ENCODE measurements around a stretch of chr5.

DNA sequence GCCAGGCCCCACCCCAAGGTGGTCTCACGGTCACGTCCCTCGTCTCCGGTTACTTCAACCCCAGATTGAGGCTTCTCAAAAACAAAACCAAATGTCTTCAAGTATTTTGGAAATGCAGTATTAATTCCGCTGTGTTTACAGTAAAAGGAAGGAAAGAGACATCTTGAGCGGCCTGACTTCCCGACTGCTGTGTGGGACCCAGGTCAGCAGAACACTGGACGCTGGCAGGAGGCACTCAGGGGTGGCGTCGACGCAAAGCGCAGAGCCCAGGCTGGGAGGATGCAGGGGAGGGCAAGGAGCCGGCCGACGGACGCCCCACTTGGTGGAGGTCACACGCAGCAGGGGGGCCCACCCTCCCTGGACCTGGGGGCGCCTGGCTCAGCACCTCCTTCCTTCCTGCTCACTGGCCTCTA is 19.8 kb downstream of the SLC12A7 start:
- PRO-cap = no peak
- RRBS, 2 experiments = no CpG with 5 or more reads among the region's 18 CpGs

DNA sequence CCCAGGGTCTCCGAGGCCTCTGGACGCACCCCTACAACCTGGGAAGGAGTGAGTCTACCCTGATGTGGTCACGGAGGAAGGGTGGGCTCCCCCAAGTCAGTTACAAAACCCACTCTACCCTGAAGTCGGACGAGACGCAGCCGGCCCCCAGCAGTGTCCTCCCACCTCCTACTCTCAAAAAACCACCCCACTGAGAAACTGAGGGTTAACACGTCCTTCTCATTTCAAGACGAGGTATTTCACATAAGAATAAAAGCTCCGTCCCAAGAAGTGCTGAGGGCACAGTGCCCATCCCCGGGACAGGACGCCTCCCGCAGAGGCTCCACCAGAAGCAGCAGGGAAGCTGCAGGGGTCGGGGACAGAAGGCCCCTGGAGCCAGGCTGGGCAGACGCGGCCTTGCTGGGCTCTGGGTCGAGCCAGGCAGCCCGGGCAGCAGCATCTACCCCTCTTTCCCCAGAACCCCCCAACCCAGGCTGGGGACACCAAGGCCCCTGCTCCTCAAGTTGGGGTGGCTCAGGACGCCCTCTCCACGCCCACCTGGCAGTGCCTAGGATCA is 2.6 kb downstream of the SLC12A7 start:
- PRO-cap = no peak
- RRBS, 2 experiments = no CpG with 5 or more reads among the region's 20 CpGs

GRCh38 chr5:1131015-1131657 is 19.3 kb upstream of the SLC12A7 start:
- PRO-cap = no peak
- RRBS, 2 experiments = 92 to 94% methylated on average over 5 to 9 of the region's 22 CpGs

DNA sequence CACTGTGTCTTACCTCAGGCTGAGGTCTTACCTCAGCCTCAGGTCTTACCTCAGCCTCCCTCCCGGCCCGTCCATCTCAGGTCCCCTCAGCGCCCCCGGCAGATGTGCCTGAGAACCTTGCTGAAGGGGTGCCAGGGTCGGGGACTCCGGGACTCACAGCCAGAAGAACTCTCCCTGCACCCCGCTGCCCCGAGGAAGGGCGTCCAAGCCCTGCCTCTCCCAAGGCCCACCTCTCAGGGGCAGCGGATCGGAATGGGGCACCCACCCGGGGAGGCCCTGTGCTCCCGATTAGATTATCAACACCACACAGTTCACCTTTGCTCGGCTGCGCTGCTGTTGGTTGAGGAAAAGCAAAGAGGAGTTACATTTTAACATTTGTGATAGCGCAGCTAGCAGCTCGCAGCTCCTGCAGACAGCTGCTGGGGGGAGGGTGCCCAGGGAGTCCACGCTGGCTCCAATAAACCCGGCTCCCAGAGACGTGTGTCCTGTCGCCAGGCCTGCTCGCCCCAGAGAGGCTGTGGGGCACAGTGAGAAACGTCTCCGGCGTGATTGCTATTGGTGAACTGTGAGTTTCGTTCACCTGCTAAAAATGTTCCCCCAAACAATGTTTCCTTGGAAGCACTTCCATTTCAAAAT is 18.7 kb upstream of the SLC6A19 start:
- PRO-cap = no peak
- RRBS, 2 experiments = 88% methylated on average over 8 of the region's 26 CpGs

DNA sequence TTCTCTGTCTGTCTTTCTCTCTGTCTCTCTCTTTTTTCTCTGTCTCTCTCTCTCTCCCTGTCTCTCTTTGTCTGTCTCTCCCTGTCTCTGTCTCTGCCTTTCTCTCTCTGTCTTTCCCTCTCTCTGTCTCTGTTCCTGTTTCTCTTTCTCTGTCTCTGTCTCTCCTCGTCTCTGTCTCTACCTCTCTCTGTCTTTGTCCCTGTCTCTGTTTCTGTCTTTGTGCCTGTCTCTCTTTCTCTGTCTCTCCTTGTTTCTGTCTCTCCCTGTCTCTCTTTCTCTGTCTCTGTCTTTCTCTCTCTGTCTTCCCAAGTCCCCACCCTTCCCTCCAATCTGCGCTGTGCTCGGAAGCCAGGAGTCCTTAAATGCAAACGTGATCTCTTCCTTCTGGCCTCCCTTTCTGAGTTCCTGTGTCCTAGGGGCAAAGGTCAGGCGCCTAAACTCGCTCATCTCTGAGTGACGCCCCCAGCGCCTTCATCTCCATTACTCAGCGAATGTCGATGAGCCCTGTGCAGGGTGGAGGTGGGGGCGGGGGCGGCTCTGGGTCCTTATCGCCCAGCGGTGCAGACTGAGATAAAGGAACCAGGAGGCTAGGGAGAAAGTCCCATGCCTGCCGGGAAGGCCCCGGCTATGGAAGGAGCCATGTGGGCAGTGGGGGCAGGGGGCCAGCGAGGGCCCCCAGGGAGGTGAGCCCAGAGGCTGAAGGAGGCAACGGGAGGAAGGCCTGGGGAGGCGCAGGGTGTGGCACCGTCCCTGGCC is 1.6 kb upstream of the SLC6A19 start:
- PRO-cap = no peak
- RRBS, 2 experiments = no CpG with 5 or more reads among the region's 20 CpGs

GRCh38 chr5:1255037-1255462 is 29.9 kb downstream of the SLC6A18 start:
- PRO-cap = no peak
- RRBS, 2 experiments = no CpG with 5 or more reads among the region's 13 CpGs

DNA sequence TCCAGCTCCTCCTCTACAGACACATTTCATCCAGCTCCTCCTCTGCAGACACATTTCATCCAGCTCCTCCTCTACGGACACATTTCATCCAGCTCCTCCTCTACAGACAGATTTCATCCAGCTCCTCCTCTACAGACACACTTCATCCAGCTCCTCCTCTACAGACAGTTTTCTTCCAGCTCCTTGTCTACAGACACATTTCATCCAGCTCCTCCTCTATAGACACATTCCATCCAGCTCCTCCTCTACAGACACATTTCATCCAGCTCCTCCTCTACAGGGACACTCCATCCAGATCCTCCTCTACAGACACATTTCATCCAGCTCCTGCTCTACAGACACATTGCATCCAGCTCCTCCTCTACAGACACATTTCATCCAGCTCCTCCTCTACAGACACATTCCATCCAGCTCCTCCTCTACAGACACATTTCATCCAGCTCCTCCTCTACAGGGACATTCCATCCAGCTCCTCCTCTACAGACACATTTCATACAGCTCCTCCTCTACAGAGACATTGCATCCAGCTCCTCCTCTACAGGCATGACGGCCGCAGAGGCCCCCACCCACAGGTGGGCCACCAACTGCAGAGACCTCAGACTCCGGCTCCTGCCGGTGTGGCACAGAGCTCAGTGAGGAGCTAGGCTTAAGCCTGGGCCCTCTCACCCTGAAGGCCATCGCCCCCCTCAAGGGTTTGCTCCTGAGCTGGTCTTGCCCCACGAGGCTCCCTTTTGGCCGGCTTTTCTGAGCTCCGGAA is 16.2 kb downstream of the CLPTM1L start:
- PRO-cap = no peak
- RRBS, 2 experiments = no CpG with 5 or more reads among the region's 9 CpGs

DNA sequence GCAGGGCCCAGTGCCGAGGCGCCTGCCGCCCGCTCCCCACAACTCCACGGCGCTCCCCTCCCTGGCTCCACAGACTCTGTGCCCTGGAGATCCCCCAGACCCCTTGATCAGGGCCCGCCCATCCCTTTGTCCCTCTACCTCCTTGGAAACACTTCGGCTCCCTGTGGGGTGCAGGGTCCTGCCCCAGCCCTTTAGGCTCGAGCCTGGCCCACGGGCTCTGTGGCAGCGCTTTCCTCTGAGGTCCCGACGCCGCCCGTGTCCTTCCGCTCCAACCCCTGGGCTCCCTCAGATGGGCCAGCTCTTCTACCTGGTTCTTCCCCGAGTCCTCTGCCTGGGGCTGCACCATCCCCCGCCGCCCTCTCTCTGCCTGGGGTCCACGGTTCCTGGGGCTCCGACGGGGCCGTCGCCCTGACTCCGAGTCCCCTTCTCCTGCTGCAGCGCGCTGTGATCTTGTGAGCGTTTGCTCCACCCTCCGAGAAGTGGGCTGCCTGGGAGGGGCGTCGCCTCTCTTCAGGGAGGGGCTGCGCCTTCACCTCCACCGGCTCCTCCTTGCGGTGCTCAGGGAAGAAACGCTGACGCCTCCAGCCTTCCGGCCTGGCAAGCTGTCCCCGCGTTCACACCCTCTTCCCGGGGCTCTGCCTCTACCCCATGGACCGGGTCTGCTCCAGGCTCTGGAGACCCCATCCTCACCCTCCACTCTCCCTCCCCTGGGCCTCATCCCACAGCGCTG is 22.4 kb upstream of the SLC6A3 start:
- PRO-cap = no peak
- RRBS, 2 experiments = 81 to 93% methylated on average over 8 of the region's 42 CpGs

DNA sequence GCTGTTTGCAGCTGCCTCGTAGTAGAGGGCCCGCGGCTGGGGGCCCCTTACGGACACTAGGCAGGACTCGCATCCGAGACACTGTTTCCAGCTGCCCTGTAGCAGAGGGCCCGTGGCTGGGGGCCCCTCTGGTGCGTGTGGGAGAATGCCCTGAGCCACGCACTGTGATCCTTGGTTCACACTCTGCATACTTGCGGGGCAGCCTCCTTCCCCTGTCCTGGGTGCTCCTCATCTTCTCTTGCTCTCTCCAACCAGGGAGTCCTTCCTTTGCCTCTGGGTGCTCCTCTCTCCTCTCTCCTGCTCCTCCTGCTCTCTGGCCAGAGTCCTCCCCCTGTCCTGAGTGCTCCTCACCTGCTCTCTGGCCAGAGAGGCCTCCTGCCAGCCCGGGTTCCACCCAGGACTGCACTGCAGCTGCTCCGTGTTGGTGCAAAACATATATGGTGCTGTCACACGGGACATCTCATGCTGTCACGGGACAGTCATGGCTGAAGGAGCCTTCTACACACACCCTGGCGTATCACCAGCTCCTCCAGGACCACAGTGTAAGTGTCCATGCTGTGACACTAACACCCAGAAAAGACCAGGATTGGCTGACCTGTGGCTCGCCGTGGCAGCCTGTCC is 27.6 kb upstream of the SLC6A3 start:
- PRO-cap = no peak
- RRBS, 2 experiments = no CpG with 5 or more reads among the region's 17 CpGs

- PRO-cap = no peak
- RRBS, 2 experiments = no CpG with 5 or more reads among the region's 20 CpGs
Observed at GRCh38 chr5:1480228-1480800, 35.1 kb upstream of the SLC6A3 start.

- PRO-cap = no peak
- RRBS, 2 experiments = no CpG with 5 or more reads among the region's 5 CpGs
Observed at GRCh38 chr5:1516187-1516702, 7.5 kb downstream of the LPCAT1 start.

GRCh38 chr5:1522728-1523432 is 880 bp downstream of the LPCAT1 start:
- PRO-cap = bidirectional peak, plus-strand start at chr5:1523081, minus-strand start at chr5:1522929; bidirectional peak, plus-strand start at chr5:1523285, minus-strand start at chr5:1523192
- RRBS, 2 experiments = 2 to 3% methylated on average over 29 of the region's 54 CpGs

DNA sequence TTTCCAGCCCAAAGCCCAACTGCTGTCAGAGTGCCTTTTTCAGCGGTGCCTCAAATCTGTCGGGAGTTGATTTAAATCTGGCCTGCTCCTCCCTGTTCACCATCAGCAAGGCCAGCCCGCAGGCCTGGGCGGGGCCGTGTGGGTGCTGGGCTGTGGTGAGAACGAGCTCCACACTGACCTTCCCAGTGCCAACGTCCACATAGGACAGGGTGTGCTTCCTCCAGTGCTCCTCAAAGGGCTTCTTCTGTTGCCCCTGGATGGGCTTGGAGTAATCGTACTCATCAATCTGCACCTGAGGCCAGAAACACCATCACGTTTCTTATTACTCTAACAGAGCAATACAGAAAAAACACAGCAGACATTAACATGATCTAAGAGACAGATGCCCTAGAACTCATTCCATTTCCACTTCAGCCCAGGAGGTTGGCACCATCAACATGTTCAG is 50.3 kb upstream of the LPCAT1 start:
- PRO-cap = no peak
- RRBS, 2 experiments = no CpG with 5 or more reads among the region's 9 CpGs

GRCh38 chr5:1579144-1579920 is 55.6 kb upstream of the LPCAT1 start:
- PRO-cap = no peak
- RRBS, 2 experiments = no CpG with 5 or more reads among the region's 9 CpGs

- PRO-cap = unidirectional peak, minus-strand start at chr5:1801997
- RRBS, 2 experiments = no CpG with 5 or more reads among the region's 10 CpGs
Observed at GRCh38 chr5:1801885-1802390, 731 bp downstream of the NDUFS6 start.

DNA sequence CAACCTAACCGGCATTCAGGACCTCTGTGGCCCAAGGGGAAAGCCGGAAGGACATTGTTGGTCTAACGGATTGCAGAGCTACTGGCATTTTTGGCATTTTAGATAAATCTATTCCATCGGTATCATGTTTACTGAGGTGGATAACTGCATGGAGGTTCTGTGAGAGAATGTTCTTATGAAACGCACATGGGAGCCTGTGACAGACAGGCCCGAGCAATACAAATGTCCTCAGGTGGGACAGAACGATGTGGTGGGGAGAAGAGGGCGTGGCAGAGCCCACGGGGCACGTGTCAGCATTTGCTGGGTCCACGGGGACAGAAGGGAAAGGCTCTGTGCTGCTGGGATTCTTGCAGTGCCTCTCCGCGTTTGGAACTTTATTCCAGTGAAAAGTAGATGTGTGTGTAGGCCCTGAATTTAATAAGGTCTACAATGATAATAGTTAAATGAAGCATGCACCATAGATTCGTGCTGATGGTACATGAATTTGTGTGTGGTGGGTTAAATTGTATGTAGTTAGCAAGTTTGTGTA is 12.6 kb downstream of the NDUFS6 start:
- PRO-cap = no peak
- RRBS, 2 experiments = no CpG with 5 or more reads among the region's 14 CpGs

DNA sequence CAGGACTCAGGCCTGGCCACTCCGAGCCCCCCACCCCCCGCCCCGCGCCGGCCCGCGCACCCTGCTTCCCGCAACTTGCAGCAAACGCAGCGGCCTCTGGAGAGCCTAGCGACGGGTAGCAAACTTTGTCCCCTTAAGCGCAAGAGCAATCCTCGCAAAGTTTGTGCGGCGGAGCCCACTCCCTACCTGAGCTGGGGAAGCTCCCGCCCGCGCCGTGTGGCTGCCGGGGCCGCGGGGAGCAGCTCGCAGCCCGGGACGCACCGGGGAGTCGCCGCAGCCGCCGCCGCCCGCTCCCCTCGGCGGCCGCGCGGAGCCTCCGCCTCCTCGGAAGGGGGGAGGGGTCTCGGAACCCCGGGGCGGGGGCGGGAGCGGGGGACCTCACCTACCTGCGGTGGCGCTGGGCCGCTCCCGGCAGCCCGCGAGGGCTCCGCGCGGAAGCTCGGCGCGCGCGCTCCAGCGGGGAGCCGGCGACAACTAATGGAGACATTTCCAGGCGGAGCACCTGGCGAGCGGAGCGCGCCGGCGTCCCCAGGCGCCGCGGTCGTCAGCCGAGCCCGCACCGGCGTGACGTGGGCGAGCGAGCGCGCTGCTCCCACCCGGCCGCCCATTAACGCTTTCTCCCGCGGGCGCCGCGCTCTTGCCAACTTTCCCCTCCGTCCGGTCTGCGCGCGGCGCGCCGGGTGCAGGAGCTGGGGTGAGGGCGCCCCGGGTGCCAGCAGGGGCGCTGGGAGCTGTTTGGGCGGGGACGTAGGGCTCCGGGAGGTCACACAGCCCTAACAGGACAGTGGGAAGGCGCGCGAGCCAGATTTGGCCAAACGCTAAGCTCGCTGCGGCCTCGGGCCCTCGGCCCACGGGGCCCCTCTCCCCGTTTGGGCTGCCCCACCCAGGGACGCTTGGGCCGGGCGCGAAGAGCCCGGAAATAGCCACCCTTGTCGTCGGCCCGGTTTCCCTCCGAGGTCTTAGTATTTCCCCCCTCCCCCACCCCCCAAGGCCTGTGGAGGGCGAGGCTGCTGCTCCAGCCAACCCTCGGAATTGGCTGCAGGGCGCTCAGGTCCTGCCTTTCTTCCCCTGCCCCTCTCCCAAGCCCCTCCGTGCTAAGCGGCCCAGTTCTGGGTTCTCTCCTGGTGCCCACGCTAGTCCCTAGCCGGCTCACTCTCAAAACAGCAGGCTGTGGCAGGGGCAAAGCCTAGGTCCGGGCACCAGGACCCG is 4.4 kb upstream of the IRX4 start:
- PRO-cap = no peak
- RRBS, 2 experiments = 11 to 26% methylated on average over 53 to 54 of the region's 132 CpGs

DNA sequence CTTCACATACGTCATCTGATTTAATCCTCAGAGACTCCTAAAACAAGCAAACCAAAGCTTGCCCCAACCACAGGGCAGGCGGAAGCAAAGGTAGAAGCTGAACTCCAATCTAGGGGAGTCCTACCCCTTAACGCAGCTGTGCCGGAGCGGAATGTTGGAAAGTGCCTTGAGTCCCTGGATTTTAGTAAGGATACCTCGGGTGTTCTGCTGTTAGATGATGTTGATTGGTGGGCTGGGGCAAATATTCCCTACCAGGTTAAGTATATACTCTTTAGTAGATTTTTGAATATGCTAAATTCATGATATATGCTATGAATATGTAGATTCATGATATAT is 384.2 kb upstream of the IRX4 start:
- PRO-cap = no peak
- RRBS, 2 experiments = no CpG with 5 or more reads among the region's 6 CpGs

- PRO-cap = no peak
- RRBS, 2 experiments = no CpG with 5 or more reads among the region's 84 CpGs
Observed at GRCh38 chr5:2754367-2755557, 3.3 kb upstream of the IRX2 start.

DNA sequence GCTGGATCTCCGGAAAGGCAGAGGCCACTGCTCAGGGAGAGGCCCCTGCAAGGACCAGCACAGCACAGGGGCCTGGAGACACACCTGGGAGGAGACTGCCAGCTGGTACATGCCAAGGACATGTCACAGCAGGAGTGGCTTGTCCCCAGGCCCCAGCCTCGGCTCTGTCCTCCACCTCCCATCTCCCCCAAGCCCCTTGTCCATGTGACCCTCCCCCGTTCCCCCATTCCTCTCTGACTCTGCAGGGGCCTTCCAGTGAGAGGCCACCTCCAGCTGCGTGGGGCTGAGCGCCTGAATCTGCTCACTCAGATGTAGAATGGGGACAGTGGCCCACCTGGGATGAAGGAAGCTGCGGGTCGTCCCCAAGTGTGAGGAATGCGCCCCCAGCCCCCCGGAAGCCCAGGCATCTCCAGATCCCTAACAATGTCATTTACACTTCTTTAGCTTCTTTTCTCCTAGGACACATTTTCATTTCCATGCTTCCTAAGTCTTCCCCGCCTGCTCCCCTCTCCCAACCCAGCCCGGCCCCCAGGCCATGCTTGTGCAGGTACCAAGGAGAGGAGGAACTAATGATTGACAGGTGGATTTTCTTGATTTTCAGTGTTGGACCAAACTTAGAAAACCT is 349.6 kb upstream of the IRX2 start:
- PRO-cap = no peak
- RRBS, 2 experiments = 6 to 85% methylated on average over 1 of the region's 11 CpGs